ENCODE data around the genes C18orf21, SIGLEC15 and PSTPIP2.

DNA sequence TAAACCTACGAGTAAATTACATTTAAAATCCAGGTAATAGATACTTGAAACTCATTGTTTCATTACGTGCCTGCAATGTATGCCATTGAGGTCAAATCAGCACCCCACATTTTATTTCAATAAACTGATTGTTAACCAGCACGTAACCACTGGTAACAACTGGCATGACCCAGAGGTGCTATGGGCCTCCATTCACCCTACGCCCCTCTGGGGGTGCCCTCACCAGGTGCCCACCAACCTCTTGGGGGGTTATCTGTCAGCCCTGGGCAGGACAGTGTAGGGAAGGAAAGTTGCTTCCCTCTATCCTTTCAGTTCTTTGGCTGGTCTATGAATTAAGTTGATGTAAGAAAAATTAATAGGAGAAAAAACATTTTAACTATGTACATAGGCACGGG lies 190.0 kb downstream of the GALNT1 start:
- PRO-cap, result no peak

DNA sequence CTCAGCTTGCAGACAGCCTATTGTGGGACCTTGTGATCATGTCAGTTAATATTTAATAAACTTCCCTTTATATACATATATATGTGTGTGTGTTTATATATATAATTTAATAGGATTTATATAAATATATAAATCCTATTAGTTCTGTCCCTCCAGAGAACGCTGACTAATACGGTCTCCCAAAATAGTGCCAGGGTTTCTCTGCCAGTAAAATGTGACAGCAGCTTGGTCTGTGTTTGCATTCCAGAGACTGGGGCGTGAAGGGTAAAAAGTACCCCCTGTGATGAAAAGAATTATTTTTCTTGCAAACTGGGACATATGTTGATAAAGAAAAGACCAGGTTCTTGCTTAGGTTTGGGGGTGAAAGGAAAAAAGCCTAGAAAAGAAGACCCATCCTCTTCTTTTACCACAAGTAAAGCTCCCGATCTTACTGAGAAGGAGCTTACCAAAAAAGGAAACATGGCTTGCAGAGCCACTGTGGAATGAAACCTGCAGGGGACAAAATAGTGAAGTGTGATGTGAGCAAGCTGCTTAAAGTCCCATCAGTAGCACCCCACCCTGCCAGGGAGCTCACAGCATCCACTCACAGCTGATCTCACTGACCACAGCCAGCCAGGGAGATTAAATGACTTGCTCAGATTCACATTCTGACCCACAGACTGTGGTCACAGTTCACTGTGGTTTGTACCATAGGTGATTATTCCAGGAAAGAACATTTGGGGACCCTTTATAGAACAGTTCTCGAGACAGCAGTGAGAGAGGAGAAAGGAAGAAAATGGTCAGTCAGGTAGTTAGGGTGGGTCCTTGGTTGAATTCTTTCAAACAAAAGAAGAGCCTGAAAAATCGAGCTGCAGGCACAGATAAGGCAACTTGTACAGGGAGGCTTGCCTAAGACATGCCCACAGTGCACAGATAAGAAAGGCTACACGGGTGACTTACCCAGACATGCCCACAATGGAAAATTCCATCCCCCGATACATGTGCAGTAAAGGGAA lies 110.8 kb upstream of the C18orf21 start:
- PRO-cap, result no peak

GRCh38 chr18:35971883-35972782 lies at the start of gene C18orf21:
Gene C18orf21, plus strand, starts transcription at chr18:35972679.
- PRO-cap, result bidirectional peak, plus-strand start at chr18:35972716, minus-strand start at chr18:35972445

DNA sequence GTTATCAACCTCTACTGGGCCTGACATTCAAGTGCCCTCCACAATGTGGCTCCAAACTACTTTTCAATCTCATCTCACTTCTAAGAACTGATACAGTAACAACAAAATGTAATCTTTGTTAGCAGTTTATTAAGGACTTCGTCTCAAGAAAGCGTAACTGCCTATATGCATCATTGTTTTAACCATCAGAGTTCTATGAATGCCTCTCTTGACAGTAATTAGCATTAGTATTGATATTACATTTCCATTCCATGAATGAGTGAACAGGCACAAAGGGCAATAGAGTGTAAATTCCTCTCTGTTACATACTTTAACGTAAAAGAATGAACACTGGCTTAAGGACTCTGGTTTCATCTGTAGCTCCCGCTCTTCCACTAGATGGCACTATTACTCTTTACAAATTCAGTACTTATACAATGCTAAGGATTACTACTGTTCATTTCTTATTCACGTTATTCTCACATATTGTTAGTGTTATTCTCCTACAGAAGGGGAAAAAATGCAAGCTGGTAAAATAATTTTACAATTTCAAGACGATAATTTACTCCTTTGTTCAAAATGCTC lies 45.1 kb downstream of the C18orf21 start:
- PRO-cap, result no peak

GRCh38 chr18:36021993-36023391 lies 44.9 kb downstream of the RPRD1A start:
- PRO-cap, result no peak

GRCh38 chr18:36177431-36178426 lies 9.6 kb upstream of the MOCOS start:
- PRO-cap, result no peak

DNA sequence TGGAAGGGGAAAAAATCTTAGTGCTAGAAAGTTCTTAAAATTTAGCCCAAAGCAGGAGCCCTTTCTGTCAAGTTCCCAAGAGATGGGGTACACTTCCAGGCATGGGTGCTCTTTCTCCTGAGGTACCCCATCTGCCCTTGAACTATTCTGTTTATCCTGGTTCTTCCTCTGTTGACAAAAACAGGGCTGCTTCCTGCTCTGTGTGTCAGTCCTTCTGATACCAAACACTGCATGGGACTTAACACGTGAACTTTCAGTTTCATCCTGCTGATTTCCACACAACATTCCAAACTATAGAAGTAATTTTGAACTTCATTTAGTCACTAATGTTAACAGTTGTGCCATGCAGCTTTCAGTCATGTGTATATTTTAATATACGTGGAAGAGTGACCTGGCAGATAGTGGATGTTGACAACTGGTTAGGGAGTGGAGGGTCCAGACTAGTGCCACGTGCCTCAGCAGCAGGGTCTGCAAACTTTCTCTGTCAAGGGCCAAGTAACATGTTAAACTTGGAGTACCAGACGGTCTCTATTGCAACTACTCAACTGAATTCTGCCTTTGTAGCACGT lies 200.0 kb downstream of the TPGS2 start:
- PRO-cap, result unidirectional peak, minus-strand start at position 233 of the sequence

DNA sequence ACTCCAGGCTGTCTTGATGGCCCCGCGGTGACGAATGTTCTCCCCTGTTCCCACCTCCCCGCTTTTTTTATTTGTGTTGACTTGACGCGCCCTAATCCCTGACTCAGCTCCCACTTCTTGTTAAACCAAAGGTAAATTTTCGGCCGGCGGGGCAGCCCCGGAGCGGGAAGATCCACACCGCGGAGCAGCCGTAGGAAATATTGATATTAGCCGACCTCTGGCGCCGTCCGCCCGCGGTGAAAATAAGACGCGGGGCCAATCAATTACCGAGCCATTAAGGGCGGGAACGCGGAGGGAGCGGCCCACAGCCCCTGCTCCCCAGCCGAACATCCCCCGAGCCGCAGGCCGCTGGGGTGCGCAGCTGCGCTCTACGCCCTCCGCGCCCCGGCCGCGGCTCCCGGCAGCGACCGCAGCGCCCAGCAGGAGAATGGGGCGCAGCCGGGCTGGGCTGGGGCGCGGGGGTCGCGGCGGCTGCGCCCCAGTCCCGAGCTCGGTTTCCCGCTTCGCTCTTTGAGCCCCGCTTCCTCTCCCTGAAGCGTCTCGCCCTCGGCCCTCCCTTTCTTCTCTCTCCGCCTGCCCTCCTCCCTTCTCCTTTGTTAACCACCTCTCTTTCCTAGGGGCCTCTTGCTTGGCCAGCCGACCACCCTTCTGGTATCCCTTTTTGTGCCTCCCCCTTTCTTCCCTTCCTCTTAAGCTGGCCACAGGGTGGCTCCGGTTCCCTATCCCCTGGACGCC lies 41.0 kb downstream of the CELF4 start:
- PRO-cap, result no peak

GRCh38 chr18:41997097-41997942 lies 42.3 kb downstream of the PIK3C3 start:
- PRO-cap, result no peak

DNA sequence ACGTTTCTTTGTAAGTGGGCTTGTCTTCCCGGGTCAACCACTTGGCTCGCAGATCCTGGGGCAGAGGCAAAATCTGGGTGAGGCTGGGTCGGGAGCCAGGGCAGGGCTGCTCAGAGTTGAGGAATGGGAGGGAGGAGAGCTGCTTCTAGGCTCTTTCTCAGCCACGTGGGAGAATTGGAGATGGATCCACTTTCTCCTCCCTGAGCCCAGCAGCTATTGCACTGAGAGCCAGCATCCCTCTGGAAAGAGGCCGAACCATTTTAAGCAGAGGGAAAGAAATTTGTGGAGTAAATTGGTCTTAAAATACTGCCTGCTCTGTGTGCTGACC lies 344.2 kb downstream of the PIK3C3 start:
- PRO-cap, result no peak

GRCh38 chr18:42339382-42339682 lies 384.3 kb downstream of the PIK3C3 start:
- PRO-cap, result no peak

DNA sequence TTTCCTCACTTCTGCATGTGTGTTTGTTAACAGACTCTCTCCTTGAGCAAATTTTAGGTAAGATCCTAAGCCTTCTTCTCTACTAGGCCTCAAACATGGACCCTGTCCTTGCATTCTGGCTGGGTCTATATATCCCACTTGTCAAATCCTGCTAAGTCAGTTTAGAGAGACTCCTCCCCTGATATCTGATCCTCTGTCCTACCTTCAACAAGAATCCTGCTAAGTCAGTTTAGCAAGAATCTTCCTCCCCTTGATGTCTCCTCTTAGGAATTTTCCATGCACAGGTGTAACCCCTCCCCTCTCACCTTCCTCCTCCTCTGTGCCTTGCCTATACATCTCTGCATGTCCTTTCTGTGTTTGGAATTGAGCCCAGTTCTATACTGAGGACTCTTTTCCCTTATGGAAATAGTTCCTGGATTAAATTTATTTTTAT lies 80.9 kb downstream of the RIT2 start:
- PRO-cap, result no peak

DNA sequence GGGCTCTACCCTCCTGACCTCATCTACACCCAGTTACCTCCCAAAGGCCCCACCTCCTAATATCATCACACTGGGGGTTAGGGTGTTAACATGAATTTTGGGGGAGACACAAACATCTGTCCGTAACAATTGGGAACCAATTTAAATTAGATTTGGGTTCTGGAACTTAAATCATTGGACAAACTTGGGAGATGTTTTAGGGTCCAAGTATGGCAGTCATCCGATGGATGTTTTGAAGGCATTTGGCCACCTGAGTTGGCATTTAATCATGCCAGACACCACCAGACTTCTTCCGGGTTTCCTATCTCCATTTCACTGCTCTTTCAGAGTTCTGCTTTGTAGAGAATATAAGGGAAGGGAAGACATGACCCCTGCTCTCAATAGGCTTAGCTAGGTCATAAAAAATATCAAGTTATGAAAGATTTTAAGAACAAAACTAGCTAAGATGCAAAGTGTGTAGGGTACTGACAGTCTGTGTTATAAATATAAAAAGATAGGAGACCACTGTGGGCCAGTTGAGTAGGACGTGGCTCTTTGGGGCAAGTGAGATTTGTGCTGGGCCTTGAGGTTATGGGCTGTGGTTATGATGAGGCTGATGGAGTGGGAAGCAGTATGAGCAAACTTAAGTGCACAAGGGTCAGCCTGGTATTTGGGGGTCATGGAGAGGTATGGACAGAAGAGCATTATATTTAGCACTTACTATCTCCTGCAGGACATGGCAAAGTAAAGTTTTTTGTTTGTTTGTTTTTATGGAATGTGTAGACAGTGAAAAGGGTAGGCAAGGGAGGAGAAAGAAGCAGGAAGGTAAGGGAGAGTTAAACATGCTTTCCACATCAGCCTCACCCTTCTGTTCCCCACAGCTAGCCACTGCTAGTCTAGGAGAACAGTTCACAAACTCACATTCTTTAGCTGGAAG lies 70.0 kb downstream of the SETBP1 start:
- PRO-cap, result no peak

- PRO-cap, result no peak
Measured at GRCh38 chr18:44783828-44784111, 103.1 kb downstream of the SETBP1 start.

DNA sequence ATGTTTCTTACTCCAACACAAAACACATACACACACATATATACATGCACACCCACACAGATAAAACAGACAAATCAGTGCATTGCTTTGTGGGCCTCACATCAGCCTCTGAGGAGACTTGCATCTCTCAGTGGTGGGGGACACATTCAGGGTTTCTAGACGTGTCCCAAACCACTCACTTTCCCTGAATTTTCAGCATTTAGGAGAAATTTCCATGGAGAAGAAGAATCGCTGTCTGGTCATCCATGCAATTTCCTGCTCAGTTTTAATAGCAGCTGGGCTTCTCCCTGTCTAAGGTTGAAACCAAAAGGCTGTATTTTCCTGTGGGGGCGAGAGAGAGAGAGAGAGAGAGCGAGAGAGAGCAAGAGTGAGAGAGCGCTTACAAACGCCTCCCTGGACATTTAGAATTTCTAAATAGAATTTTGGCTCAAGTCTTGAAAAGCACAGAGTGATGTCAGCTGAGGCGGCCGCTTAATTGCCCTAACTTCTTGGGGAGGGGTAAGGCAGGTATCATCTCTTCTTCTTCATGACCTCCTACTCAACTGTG lies 110.8 kb downstream of the SETBP1 start:
- PRO-cap, result no peak

GRCh38 chr18:45063380-45064219 lies 382.9 kb downstream of the SETBP1 start:
- PRO-cap, result no peak

GRCh38 chr18:45825479-45825943 lies at the start of gene SIGLEC15:
Gene SIGLEC15, plus strand, starts transcription at chr18:45825675.
- PRO-cap, result no peak

GRCh38 chr18:46071643-46072799 lies at the start of gene PSTPIP2:
Gene PSTPIP2, minus strand, starts transcription at chr18:46072260.
- PRO-cap, result unidirectional peak, minus-strand start at chr18:46072284

DNA sequence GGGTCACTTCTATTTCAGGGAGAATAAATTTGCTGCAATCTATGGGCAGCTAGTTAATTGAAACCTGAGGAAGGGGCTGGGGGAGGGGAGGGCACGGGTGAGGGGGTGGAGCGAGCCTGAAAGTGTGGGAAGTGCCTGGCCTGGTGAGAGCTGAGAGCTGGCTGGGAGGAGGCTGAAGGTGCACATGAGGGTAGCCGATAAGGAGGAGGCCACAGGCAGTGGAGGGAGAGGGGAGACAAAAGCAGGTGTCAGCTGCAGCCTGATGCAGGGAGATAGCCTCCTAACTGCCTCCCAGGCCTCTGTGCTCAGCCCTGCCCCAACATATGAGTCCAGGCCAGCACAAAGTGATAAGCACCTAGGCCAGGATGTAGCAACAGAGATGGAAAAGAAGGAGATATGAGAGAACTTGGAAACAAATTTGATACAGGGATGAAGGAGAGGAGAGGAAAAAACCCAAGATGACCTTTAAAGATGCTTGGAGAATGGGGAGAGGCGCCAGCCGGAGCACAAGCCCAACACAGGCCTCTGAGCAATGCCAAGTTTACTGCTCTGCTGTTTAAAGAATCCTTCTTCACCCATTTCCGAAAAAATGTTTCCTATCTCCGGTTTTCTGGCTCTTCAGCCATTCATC lies 20.5 kb upstream of the C18orf25 start:
- PRO-cap, result no peak

DNA sequence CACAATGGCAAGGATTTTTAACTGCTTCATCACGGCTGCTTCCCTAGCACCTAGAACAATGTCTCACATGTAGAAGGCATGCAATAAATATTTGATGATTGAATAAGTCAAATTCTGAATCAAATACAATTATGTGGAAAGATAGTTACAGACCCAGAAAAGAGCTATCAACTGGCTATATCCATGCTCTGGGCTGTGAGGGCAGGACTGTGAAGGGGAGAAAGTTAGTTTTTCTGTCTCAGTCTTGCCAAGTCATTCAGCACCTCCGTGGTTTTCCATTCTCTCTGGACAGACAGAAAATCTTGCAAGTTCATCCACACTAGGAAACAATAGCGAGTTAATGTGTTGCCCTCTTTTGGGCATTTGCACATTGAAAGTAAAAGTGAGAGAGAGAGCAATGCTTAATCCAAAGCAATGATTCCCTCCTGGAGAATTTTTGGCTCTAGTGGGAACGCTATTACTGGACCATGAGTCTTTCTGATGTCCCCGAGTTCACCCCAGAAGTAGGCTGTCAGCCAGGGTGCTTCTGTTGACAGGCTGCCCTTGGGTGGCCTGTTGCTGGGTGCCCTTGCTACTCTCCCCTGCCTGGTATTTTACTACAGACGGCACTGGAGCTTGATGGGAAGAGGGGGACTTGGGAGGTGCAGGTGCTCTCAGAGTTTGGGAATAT lies 84.9 kb downstream of the RNF165 start:
- PRO-cap, result no peak

Data from ascending aorta (tissue), 1 donor.